Subcutaneous adipose tissue (tissue), 3 donors: Measurements from ENCODE around the gene REEP3.

- PRO-cap, result no peak
- RAMPAGE, long total RNA, 3 experiments, result no peak in any of the 3 experiments
Measured at GRCh38 chr10:63184839-63185540, 51.9 kb downstream of the NRBF2 start.

DNA sequence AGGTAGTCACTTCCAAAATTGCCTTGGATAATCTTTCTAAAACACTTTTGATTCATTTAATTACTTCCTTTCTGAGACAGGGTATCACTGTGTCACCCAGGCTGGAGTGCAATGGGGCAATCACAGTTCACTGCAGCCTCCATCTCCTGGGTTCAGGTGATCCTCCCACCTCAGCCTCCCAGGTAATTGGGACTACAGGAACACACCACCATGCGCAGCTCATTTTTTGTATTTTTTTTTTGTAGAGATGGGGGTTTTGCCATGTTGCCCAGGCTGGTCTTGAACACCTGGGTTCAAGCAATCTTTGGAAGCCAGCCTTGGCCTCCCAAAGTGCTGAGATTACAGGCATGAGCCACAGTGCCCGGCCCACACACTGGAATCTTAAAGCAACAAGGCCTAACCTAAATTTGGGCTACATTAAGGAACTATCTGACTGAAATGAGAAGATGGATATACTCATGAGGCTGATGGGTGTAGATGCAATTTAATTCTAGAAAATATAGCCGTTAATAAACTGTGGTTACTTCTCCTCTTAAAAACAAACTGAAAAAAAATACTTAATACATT, 63.7 kb downstream of the NRBF2 start:
- PRO-cap, result no peak
- RAMPAGE, long total RNA, 3 experiments, result no peak in any of the 3 experiments

GRCh38 chr10:63201344-63201704, 68.2 kb downstream of the NRBF2 start:
- PRO-cap, result no peak
- RAMPAGE, long total RNA, 3 experiments, result no peak in any of the 3 experiments

DNA sequence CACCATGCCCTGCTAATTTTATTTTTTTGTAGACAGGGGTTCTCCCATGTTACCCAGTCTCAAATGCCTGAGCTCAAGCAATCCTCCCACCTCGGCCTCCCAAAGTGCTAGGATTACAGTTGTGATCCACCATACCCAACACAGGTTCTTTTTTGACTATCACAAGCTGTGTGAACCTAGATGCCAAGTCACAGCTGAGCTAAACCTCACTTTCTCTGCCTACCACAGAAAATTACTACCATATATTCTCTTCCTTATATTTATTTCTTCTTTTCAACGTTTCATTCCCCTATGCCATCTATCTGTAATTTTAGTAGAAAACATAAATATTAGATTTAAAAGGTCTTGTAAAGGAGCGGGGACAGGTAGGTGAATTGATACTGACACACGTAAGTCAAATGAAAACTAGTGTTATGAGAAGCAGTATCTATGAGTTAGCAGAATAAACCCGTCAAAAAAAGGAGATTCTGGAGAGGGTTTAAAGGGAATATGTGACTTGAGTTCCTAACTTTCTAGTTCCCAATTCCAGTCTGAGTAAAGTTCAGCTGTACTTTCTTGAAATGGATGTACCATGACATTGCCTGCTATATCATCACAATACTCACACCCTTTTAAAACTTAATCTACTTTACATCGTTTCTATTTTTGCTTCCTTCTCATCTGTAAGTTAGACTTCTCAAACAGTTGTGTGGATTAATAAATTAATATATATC, 122.0 kb downstream of the NRBF2 start:
- PRO-cap, result no peak
- RAMPAGE, long total RNA, 3 experiments, result no peak in any of the 3 experiments

DNA sequence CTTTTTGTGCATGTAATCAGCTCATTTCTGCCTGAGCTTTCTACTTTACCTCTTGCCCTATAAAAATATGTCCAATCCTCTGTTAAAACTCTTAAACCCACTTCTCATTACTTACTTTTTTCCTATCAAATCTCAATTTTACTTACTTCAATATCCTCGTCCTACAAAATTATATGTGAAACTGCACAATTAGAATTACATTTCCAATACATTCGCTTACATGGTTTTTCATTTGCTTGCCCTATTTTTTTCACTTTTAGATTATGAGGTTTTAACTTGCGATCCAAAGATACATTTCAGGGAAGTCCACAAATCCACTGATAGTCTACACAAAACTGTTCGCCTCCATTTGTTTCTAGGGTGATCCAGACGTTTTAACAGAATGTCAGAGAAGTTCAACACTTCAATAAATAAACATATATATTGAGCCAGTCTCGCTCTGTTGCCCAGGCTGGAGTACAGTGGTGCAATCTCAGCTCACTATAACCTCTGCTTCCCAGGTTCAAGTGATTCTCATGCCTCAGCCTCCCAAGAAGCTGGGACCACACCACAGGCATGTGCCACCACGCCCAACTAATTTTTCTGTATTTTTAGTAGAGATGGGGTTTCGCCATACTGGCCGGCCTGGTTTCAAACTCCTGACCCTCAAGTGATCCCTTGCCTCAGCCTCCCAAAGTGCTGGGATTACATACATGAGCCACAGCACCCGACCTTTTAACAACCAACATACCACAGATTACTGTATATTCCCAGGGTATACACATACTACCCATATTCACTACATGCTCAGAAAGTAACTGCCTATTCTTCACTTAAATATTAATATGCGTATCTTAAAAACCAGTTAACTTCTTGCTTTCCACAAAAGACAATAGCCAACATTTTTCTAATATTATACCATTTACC, 134.3 kb downstream of the JMJD1C start:
- PRO-cap, result no peak
- RAMPAGE, long total RNA, 3 experiments, result start-site peak on the minus strand in 1 of 3 experiments, centred at position 87 of the sequence, 23 reads per replicate

GRCh38 chr10:63521310-63522416, at the start of gene REEP3:
Gene REEP3 (plus strand): TSS chr10:63521401.
- PRO-cap, result bidirectional peak, plus-strand start at chr10:63521403, minus-strand start at chr10:63521228; unidirectional peak, plus-strand start at chr10:63521630; bidirectional peak, plus-strand start at chr10:63521997, minus-strand start at chr10:63522104
- RAMPAGE, long total RNA, 3 experiments, result start-site peak on the minus strand in 1 of 3 experiments, at chr10:63521792-63521846 at its widest, 35 reads per replicate

DNA sequence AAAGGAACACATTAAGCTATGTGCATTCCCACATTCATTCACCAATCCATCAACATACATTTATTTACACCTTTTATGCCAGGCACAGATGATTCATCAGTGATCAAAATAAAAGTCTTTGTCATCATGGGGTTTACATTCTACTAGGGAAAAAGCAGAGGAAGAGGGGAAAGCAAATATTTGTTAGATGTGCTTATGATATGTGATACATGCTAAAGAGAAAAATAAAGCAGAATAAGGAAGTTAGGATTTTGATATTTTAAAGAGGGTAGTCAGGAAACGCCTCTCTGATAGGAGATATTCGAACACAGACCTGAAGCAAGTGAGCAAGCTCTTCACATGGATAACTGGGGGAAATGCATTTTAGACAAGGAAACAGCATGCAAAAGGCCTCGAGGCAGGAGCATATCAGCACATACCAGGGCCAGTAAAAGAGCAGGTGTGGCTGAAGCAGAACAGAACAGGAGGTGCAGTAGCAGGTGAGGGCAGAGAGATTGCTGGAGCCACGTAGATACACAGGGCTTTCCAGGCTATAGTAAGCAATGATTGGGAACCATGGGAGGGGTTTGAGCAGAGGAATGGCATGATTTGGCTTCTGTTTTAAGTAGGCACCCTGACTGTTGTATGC, 67.4 kb downstream of the REEP3 start:
- PRO-cap, result no peak
- RAMPAGE, long total RNA, 3 experiments, result no peak in any of the 3 experiments

DNA sequence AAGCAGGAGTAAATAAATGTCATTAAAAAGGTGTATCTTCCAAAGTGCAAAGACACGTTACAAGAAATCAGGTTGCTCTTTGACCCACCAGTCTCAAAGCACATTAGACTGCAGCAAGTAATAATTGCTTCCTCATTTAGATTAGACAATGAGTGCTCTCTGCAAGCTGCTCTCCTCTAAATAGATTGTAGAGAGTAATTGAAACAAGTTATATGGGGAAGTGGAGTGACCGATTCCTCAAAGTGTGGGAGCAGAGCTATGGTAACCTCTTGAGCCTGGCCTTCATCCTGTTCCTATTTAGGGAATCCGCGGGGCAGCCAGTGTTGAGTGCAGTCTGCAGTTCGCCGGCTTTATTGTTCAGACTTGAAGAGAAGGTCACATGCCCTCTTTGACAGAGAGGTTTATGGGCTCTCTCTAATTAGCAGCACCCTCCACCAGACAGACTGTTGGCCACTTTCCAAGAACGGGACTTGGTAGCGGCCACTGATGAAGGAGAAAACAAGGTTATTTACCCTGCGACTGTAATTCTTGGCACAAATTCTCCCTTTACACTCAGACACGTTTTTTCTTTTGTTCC, 107.4 kb downstream of the REEP3 start:
- PRO-cap, result bidirectional peak, plus-strand start at position 353 of the sequence, minus-strand start at position 182 of the sequence
- RAMPAGE, long total RNA, 3 experiments, result no peak in any of the 3 experiments

GRCh38 chr10:63637785-63638478, 116.7 kb downstream of the REEP3 start:
- PRO-cap, result no peak
- RAMPAGE, long total RNA, 3 experiments, result no peak in any of the 3 experiments

DNA sequence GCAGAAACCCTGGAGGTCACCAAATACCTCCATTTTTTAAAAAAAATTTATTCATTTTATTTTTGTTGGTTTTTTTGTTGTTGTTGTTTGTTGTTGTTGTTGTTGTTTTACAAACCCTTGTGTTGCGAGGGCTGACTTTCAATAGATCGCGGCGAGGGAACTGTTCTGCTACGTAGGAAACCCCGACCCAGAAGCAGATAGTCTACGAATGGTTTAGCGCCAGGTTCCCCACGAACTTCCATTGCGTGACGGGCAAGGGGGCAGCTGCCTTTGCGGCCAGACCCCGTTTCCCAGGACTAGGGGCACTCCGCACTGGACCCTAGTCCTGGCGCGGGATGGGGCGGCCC, 119.5 kb downstream of the LRRTM3 start:
- PRO-cap, result no peak
- RAMPAGE, long total RNA, 3 experiments, result no peak in any of the 3 experiments

DNA sequence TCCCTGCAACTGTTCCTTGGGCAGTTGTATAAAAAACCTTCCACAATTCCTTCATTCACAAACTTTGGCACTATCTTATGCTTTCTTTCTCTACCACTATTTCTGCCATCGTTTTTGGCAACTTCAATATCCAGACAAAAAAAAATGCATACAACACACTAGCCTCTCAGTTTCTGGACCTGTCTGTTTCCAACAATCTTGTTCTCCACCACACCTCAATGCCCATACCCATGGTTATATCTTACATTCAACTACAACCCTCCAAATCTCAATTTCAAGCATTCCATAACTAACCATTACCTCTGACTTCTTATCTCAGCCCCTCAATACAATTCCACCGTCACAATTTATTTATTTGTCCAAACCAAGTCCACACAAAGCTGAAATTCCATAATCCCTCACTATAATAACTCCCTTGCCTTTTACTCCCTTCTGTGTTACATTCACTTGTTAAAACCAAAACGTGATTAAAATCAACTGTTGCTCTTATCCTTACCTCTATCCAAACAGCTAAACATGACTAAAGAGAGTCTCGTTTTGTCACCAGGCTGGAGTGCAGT, 67.4 kb downstream of the SIRT1 start:
- PRO-cap, result no peak
- RAMPAGE, long total RNA, 3 experiments, result no peak in any of the 3 experiments

- PRO-cap, result no peak
- RAMPAGE, long total RNA, 3 experiments, result no peak in any of the 3 experiments
Measured at GRCh38 chr10:68111507-68112099, 2.3 kb downstream of the MYPN start.

DNA sequence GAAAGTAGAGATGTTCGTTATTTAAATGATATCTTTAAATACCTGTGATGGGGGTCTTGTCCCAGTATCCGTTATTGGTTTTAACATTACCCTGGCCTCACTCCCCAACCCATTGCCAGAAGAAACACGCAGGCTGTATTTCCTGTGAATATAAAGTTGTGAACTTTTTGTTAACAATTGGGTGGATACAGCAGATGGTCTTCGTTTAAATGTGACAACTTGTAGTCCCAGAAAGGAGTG, 852 bp downstream of the CCAR1 start:
- PRO-cap, result no peak
- RAMPAGE, long total RNA, 3 experiments, result no peak in any of the 3 experiments

GRCh38 chr10:69048967-69049166, 39.0 kb upstream of the SRGN start:
- PRO-cap, result no peak
- RAMPAGE, long total RNA, 3 experiments, result no peak in any of the 3 experiments

- PRO-cap, result bidirectional peak, plus-strand start at chr10:69124991, minus-strand start at chr10:69124901
- RAMPAGE, long total RNA, 3 experiments, result no peak in any of the 3 experiments
Measured at GRCh38 chr10:69124835-69125365, 922 bp downstream of the VPS26A start.

GRCh38 chr10:69209916-69210664, 10.0 kb upstream of the HKDC1 start:
- PRO-cap, result no peak
- RAMPAGE, long total RNA, 3 experiments, result no peak in any of the 3 experiments

- PRO-cap, result no peak
- RAMPAGE, long total RNA, 3 experiments, result no peak in any of the 3 experiments
Measured at GRCh38 chr10:69213595-69214237, 6.4 kb upstream of the HKDC1 start.

GRCh38 chr10:69215337-69215810, 4.8 kb upstream of the HKDC1 start:
- PRO-cap, result no peak
- RAMPAGE, long total RNA, 3 experiments, result no peak in any of the 3 experiments

GRCh38 chr10:69721651-69722534, 79.8 kb upstream of the COL13A1 start:
- PRO-cap, result no peak
- RAMPAGE, long total RNA, 3 experiments, result no peak in any of the 3 experiments

DNA sequence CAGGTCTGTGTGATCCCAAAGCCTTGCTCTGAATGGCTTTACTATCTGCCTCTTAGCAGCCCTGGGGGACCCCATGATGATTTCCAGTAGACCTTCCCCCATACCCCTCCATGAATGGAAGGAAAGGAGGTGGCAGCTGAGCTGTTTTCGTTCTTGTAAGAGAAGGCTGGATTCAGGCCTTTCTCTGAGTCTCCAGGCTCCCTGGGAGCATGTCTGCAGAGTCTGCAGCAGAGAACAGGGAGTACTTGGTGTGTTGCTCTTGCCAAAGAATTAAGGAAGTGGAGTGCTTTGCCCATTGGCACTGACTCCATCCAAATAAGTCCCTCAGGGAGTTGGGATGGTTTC, 109.8 kb downstream of the COL13A1 start:
- PRO-cap, result no peak
- RAMPAGE, long total RNA, 3 experiments, result no peak in any of the 3 experiments